ENCODE data around the gene GCNT3.

DNA sequence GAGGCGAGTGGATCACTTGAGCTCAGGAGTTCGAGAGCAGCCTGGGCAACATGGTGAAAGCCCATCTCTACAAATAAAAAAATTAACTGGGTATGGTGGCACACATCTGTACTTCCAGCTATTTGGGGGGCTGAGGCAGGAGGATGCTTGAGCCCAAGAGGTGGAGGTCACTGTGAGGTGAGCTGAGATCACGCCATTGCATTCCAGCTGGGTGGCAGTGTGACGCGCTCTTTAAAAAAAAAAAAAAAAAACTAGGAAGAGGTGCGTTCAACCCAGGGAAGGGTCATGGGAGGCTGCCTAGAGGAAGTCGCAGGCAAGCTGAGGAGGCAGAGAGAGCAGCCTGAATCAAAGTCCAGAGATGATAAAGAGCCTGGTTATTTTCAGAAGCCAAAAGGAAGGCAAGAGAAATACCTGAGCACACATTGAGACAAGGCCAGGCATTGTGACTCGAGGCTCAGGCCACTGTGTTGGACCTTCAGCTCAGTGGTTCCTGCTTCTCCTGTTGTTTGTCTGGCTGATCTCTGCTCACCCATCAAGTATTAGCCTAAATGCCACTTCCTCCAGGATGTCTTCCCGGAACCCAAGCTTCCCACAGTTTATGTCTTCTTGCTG lies 16.2 kb upstream of the GCNT3 start:
- PRO-cap, 8 experiments: no peak in any of the 8 experiments

DNA sequence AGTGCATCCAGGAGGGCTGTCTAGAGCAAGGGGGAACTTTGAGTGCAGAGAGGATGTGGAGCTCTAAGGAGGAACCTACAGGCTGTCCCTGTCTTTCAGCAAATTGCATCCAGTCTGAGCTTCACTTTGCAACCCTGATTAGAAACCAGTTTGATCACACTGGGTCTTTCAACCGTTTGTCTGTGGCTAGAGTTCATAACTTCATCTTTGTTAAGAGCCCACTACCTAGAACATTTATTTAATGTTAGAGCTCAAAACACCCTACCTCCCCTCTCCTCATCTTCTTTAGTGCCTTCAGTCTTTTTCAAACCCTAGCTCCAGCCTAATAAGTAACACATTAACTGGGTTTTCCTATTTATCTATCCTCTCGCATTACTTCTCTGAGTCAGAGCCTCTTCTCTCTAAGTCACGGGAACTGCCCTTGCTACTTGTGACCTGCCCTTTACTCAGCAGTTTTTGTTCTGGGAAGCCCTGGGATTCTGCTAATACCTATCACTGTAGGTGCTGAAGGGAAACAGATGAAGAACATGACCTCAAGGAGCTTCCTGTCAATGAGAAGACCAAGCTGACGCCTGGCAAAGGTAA lies at the start of gene GCNT3:
TSS of gene GCNT3 (plus strand) at position 383 of the 585 bp plus-strand sequence.
- PRO-cap, 8 experiments: no peak in any of the 8 experiments

GRCh38 chr15:59614913-59615559 lies 3.5 kb downstream of the GCNT3 start:
- PRO-cap, 8 experiments: no peak in any of the 8 experiments

DNA sequence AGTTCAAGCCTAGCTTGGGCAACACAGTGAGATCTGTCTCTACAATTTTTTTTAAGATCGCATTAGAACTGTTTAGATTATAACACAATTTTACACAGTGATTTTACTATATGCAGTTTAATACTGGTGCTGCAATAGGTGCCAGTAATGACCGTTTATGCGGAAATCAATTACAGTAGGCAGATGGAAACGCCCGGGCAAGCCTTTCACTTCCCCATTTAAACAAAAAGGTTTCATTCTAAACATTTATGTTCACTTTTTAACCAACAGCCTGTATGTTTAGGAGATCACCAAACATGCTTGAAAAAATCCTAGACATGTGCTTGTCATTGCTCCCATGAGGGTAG lies 2.8 kb downstream of the BNIP2 start:
- PRO-cap, 8 experiments: peak in 1 of 8 experiments; most common plus-strand start position 251 of the sequence (in 1)

DNA sequence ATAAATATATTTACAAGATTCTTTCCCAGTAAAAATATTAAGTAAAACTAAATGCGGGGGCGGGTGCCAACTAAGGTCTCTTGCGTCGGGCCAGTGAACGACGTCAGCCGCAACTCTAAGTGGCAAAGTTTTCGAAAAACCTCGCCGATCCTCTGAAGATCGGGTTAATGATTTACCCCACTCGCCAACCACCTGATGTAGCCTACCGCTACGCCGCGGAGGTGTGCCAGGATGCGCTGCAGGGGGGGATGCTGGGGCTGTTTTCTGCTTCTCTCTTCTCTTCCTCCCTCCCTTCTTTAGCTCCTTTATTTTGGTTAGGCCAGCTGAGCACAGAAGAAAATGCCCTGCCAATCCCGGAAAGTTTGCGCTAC lies 7.7 kb upstream of the FOXB1 start:
- PRO-cap, 8 experiments: no peak in any of the 8 experiments

GRCh38 chr15:60299765-60299964 lies 98.1 kb downstream of the ANXA2 start:
- PRO-cap, 8 experiments: peak in 4 of 8 experiments; most common plus-strand start chr15:60299857 (in 2)

DNA sequence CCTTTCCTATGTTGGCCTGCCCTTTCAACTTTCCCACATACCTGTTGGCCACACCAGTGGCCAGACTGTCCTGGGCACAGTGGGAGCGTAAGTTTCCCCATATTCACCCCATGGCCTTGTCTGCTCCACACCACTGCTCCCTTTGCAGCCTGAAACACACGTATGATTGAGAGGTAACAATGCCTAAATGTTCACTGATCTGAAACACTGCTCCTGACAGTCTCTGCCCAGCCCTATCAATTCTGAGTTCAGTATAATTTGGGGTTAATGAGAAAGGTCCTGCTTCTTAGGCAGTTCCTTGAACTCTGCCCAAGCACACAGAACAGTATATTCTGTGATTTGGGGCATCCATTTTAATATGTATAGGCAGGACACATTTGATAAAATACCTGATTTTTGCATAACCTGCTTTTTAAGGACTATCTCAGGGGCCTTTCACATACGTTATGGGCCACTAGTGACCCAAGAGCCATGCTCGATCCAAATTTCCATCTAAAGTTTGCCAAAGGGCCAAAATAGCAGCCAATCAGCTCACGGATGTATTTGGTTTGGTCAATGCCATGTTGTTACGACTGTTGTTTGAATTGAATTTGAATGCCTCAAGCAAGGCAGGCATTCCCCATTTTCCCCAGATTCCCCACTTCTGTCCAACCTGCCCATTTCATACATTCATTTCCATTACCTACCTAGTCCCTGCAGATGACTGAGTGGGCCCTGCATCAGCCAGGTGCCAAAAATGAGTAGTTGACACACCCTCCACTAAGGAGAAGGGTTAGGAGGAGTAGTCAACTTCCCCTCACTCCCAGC lies 52.0 kb downstream of the ANXA2 start:
- PRO-cap, 8 experiments: peak in 1 of 8 experiments; most common minus-strand start position 660 of the sequence (in 1)

DNA sequence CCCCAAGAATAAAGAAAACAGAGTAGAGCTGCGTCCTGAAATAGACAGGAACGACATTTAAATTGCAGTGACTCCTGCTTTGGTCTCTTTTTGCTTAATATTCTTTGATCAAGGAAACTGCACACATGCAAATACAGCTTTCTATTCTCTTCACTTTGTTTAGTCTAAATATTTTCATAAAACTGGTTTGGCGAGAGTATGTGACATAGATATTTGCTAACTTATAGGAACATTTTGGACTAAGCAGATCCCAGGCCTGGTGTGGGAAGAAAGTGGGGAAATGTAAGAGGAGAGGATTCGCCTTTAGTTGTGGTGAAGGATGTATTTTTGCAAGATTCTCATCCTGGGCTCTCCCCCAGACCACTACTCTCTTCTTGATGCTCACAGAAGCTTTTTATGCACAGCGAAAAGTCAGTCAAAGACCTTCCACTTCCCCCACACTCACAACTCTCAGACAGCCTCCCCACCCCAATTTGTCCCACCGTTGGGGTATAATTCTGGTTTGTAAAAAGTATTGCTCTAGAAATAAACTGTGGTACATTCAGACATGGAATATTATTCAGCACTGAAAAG lies 10.8 kb downstream of the ANXA2 start:
- PRO-cap, 8 experiments: peak in 3 of 8 experiments; most common minus-strand start position 448 of the sequence (in 3)

GRCh38 chr15:60546514-60547201 lies 67.7 kb upstream of the ICE2 start:
- PRO-cap, 8 experiments: peak in 1 of 8 experiments; most common minus-strand start chr15:60546944 (in 1)

DNA sequence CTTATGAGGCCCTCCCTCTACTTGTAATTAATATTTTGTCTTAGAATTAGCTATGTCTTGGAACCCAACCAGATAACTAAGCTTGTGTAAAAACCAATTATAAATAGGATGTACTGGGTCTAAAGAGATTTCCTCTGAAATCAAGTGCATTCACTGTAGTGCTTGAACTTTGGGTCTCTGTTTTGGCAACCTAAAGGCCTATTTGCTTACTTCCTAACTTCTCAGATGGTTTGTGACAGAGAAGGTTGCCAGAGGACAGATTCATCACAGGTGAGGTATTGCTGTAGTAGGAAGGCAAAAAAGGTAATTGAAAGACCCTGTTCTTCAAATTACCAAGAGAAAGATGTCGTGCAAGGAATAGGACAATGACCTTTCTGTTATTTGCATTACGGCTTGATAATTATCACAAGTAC lies 80.4 kb upstream of the ICE2 start:
- PRO-cap, 8 experiments: no peak in any of the 8 experiments

- PRO-cap, 8 experiments: peak in 3 of 8 experiments; most common plus-strand start chr15:60580755 (in 2); most common minus-strand start chr15:60580723 (in 1)
These were observed 101.7 kb upstream of the ICE2 start for GRCh38 chr15:60580501-60581237.

- PRO-cap, 8 experiments: no peak in any of the 8 experiments
These were observed 234.2 kb upstream of the ICE2 start for GRCh38 chr15:60713089-60713689.

- PRO-cap, 8 experiments: peak in 1 of 8 experiments; most common plus-strand start chr15:60788294 (in 1); most common minus-strand start chr15:60788226 (in 1)
These were observed 309.0 kb upstream of the ICE2 start for GRCh38 chr15:60787871-60788410.

GRCh38 chr15:60819892-60820353 lies 341.0 kb upstream of the ICE2 start:
- PRO-cap, 8 experiments: no peak in any of the 8 experiments

DNA sequence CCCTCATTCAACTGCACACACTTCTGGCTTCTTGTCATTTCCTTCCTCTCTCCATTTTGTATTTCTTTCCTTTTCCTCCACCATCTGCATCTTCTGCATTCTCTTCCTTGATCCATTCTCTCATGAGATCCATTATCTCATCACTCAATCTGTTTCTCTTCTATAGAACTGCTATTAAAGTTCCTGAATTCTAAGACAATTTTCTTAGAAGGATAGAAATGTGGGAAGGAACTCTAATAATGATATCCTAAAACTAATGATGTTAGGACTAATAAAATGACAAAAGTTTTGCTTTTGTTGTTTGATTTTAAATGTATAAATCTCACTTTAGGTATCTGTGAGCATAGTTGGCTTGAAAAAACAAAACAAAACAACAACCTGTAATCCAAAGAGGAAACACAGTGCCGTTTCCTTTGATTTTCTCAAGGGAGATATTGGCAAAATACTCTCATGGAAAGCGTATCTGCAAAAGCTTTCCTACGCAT lies 217.9 kb downstream of the RORA start:
- PRO-cap, 8 experiments: no peak in any of the 8 experiments

GRCh38 chr15:61402134-61402737 lies 173.1 kb upstream of the RORA start:
- PRO-cap, 8 experiments: no peak in any of the 8 experiments

DNA sequence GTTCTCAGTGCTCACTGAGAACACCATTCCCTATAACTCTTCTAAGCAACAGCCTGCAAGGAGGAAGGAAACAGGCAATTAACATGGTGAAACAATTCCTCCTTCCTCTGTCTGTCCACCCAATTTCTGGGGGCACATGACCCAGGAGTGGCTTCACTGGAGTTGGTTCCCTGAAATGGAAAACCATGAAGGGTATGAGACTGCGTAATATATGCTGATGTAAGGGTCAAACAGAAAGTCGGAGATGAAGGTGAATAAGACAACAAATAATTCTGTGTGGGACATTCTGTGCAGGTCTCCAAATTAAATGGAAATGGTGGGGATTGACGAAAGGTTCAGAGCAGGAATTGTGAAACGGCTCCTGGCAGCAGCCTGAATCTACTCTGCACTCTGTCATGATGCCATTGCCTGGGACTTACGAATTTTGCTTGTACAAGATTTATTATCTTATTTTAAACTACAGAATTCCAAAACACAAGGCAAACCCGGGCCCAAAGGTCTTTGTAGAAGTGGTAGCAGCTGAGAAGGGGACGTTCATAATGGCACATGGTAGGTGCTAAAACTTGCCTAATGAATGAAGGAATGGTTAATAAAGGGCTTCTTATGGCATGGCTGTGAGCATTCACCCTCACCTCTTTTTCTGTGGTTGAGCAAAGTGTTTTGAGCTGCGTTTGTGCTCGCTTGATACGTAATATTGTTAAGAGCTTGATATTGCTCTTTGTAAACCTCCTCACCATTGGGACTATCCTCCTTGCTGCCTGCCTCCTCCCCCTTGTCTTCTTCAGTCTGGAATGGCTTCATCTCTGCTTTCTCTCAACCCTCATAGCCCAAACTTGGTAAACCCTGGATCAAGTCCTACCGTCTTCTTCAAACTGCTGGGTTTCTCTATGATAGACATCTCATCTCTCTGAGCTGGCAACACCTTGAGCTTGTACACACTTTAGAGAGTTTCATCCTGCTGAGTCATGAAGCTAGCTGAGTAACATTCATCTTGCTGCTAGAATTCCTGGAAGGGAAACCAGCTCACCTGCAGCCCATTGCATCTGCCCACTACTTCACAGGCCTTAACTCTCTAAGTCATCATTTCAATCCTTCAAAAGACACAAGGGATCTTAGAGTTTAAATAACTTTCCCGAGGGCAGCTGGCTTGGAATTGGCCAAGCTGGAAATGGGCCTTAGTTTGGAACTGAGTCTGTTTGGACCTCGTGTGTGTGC lies 175.1 kb upstream of the RORA start:
- PRO-cap, 8 experiments: no peak in any of the 8 experiments

- PRO-cap, 8 experiments: no peak in any of the 8 experiments
These were observed 313.1 kb downstream of the VPS13C start for GRCh38 chr15:61747186-61747583.

DNA sequence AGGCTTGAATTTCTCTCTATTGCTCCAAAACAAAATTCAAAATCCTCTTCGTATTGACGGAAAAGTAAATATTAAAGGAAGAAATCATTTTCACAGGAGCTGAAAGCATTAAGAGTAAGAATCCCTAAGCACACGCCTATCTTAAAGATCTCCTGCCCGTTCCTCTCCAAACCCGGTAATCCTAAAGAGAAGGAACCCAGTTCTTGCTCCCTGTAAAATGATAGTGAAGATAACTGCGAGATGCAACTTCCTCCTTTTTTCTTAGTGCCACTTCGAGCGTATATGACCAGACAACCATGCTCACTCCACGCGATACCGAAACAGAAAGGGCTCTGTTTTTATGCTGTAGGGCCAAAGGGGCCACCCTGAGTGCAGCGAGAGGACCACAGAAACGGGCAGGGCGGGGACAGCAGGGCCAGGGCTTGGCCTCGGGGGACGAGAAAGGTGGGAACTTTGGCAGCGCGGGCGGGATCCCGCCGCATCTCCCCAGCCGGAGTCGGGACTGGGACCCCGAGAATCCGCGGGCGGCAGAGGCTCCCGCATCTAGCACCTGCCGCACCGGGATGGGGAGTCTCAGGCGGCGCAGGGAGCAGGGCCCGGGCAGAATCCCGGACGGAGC lies 538 bp downstream of the VPS13C start:
- PRO-cap, 8 experiments: peak in 8 of 8 experiments; most common plus-strand start position 255 of the sequence (in 5); most common minus-strand start position 314 of the sequence (in 5)

DNA sequence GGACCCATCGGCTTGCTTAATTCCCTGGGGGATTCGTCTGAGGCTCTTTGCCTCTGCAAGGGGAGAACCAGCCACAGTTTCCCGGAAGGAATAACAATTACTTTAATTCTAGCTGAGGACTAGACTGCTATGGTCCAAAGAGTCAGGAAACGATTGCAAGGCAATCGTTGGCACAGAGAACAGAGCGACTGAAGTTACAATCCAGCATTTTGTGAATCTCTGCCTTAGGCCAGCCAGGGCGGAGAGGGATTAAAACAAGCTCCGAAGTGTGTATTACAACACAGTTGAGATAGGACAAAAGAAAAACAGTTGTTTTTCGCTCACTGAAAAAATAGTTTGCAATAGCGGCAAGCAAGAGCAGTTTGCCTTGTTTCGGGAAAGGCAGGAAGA lies 319 bp downstream of the C2CD4A start:
- PRO-cap, 8 experiments: no peak in any of the 8 experiments